Fibroblast of the aortic adventitia (primary cell): ENCODE measurements around the gene PGA5.

- CAGE, long polyA plus RNA: no peak
Measured at GRCh38 chr11:59756742-59757324, 1.7 kb downstream of the STX3 start.

DNA sequence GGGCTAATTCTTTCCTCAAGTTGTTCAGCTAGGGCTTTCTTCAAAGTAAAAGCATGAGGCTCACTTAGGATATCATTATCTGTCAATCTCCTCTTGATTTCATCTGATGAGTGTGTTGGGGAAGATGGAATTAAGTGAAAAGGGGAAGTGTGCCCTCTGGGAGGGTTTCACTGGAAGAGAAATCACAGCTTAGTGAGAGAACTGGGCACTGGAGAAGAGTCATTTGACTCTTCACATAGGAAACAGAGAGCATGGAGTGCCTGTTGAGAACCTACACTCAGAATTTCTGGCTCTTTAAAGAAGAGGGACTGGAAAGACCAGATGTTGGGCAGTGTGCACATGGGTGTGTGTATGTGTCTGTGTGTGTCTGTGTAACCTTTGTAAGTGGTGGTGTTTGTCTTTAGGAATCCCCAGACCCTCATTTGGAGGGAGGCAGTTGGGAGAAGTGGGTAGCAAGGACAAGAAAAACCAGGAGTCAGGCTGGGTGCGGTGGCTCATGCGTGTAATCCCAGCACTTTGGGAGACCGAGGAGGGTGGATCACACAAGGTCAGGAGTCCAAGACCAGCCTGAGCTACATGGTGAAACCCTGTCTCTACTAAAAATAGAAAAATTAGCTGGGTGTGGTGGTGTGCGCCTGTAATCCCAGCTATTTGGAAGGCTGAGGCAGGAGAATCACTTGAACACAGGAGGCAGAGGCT lies 10.0 kb downstream of the STX3 start:
- CAGE, long polyA plus RNA: no peak

- CAGE, long polyA plus RNA: no peak
Measured at GRCh38 chr11:59775042-59775558, 19.9 kb downstream of the STX3 start.

- CAGE, long polyA plus RNA: no peak
Measured at GRCh38 chr11:59786970-59787533, 23.5 kb downstream of the MRPL16 start.

GRCh38 chr11:60377448-60378192 lies 712 bp upstream of the MS4A7 start:
- CAGE, long polyA plus RNA: no peak

DNA sequence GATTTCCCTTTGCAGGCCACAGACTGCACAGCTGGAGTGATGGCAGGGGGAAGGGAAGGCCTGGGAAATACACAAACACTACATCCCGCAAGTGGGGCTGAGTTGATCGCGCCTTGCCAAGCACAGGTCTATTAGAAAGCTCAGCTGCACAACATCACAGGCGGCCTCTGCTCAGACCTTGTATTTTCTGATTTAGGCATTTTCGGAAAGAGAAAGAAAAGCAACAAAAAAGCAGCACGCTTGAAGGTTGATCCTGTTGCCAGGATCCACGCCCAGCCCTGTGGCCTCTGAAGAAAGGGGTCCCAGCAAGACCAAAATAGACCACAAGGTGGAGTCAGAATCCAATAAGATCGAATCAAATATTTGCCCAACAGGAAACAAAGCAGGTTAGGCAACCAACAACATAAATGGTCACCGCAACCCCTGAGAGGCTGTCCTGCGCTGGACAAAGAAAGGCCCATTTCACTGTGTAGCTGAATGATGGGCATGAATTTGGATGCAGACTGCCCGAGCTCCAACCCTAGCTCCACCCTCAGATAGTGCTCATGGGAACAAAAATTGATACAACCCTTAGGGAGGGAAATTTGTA lies 1.8 kb downstream of the MS4A8 start:
- CAGE, long polyA plus RNA: no peak

DNA sequence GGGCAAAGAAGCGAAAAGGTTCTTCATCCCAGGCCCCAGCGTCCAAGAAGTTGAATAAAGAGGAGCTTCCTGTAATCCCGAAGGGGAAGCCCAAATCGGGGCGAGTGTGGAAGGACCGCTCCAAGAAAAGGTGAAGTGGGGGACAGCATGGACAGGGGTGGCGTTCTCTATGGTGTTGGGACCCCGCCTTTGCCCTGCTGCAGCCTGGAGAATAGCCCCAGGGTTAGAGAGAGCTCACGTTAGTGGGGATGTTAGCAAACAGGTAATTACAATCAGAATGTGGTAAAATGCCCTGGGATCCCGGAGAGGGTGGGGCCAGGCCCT lies 802 bp downstream of the CCDC86 start:
- CAGE, long polyA plus RNA: no peak

DNA sequence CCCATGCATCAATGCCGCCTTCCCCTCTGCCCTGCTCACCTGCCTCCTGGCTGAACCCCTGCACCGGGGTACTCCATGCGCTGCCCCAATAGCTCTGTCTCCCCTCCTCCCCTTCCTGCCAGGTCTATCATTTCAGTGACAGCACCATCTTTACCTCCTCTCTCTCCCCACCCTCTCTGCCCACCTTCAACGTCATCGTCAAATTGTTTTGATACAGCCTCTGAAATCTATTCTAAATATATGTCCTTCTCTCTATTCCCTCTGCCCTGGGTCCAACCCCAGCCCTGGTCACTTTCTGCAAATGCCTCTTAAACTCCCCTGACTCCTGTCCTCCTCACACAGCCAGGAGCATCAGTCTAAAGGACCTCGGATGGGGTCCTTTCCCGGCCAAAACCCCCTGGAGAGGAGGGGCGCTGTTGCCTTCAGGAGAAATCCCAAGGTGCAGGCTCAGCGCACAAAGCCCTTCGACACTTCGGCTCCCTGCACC lies 13.8 kb downstream of the SLC15A3 start:
- CAGE, long polyA plus RNA: no peak

DNA sequence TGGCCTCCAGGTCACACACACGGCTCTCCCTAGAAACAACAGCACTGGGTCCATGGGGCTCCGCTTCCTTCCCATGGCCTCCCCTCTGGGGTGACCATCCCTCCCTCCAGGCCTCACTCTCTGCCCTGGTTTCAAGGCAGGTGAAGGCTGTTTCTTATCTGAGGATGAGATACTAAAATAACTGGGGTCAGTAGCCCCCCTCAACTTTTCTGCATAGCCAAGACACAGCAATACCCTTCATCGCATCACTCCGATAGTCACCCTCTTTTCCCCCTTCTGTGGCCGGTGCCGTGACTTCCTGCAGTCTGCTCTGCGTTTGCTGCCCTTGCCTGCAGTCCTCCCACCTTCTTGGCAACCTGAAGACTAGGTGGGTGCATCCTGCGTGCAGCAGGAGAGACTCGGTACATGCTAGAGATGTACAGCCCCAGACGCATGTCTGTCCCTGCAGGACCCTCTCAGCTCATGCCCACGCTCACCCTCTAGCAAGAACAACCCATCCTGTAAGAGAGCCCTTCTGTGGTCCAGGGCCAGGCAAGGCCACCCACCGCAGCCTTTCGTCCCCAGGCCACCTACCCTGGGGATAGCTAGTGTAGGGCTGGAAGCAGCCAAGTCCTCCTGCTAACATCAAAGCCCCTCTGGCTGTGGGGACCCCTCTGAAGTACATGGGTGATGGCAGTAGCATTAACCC lies 55.9 kb downstream of the CD6 start:
- CAGE, long polyA plus RNA: no peak

DNA sequence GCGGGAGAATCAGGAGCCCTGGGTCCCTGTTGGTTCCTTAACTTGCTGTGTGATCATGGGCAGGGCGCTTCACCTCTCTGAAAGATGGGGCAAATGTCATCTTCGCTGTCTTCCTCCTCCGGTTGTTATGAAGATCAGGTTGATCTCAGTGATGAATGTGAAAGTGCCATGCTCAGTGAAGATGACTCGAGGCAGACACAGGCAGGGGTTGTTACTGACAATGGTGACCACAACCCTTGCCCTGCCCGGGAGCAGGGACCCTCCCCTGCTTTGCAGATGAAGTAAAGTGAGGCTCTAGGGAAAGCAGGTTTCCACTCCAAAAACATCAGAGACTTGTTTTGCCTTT lies 19.1 kb upstream of the CD5 start:
- CAGE, long polyA plus RNA: no peak

- CAGE, long polyA plus RNA: no peak
Measured at GRCh38 chr11:61083541-61084049, 18.7 kb upstream of the CD5 start.

- CAGE, long polyA plus RNA: no peak
Measured at GRCh38 chr11:61149617-61149813, 11.7 kb downstream of the VPS37C start.

DNA sequence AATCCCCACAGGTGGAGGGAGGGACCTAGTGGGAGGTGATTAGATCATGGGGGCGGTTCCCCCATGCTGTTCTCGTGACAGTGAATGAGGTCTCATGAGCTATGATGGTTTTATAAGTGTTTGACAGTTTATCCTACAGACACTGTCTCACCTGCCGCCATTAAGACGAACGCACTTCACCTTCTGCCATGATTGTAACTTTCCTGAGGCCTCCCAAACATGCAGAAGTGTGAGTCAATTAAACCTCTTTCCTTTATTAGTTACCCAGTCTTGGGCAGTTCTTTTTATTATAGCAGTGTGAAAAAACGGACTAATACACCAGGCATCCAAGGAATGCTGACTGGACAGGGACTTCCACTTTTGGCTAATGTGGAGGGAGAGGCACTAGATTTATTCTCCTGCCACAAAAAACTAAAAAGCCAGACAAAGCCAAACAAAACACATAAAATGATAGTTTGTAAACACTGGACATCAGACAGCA lies 8.0 kb downstream of the VPS37C start:
- CAGE, long polyA plus RNA: no peak

- CAGE, long polyA plus RNA: no peak
Measured at GRCh38 chr11:61153825-61154204, 7.4 kb downstream of the VPS37C start.

DNA sequence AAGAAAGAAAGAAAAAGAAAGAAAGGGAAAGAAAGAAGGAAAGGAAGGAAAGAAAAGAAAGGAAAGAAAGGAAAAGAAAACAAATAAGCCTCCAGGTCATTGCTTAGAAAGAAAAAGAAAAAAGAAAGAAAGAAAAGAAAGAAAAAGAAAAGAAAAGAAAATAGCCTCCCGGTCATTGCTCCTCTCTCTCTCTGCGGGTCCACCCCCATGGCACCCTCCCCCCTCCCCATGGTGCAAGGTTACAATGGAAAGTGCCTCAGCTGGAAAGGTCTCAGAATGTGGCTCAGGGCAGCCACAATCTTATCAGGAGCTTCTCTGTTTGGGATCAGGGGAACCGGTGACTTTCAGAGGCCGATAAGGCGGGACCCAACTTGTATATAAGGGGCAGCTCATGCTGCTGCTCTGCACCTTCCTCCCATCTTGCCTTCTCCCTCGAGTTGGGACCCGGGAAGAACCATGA lies at the start of gene PGA5:
TSS of gene PGA5 (plus strand) at position 405 of the 460 bp plus-strand sequence.
- CAGE, long polyA plus RNA: no peak

DNA sequence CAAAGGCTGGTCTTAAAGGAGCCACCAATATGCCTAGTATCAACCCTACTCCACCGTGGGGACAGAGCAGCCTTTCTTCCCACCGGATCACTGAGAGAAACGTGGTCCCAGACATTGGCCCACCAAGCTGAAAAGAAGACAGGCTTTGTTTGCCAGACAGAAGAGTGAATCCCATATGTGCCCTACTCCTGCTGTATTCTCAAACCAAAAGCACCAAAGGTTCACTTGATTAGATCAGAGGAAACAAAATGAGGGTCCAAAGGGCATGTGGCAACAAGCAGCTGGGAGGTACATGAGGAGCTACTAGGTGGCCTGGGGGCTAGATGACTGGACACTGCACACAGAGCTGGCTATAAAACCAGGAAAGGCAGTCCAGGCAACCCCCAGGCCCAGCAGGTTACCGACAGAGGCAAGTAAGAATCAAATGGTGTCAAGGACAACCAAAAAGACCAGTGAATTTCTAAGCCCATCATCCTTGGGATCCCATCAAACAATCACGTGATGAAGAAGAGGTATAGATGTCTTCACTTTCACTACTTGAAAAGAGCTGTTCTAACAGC lies 3.7 kb upstream of the VWCE start:
- CAGE, long polyA plus RNA: no peak

DNA sequence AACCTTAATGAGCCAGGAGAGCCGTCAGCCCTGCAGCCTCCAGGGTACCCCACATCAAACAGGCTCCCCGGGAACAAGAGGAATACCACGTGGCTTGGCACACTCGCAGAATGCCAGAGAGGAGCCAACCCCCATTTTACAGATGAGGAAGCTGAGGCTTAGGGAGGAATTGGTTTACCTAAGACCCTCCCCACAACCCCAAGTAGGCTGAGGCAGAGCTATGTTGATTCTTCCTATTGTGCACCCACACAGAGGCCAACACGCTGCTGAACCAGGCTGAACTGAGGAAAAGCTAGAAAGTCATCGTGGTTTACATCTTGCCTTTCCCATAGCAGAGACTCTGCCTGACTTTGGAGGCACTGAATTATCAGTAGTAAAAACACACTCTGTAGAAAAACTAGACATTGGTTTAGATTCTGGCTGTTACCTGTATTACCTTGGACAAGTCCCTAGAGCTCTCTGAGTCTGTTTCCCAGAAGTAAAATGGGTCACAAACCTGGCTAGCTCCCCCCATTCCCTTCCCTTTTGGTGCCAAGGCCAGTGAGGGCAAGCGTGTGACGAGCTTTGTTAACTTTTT lies 793 bp downstream of the TKFC start:
- CAGE, long polyA plus RNA: no peak

DNA sequence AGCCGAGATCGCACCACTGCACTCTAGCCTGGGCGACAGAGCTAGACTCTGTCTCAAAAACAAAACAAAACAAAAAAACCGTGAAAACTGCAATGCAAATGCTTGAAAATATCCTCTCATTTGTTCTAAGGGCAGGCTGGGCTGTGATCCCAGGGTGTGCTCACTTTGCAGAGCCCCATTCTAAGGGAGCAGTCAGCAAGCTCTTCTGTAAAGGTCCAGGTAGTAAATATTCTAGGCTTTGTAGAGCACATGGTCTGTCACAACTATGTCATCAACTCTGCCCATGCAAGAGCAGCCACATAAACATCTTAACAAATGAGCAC lies 1.5 kb downstream of the CYB561A3 start:
- CAGE, long polyA plus RNA: no peak

- CAGE, long polyA plus RNA: no peak
Measured at GRCh38 chr11:61586733-61587299, 5.9 kb upstream of the SYT7 start.

DNA sequence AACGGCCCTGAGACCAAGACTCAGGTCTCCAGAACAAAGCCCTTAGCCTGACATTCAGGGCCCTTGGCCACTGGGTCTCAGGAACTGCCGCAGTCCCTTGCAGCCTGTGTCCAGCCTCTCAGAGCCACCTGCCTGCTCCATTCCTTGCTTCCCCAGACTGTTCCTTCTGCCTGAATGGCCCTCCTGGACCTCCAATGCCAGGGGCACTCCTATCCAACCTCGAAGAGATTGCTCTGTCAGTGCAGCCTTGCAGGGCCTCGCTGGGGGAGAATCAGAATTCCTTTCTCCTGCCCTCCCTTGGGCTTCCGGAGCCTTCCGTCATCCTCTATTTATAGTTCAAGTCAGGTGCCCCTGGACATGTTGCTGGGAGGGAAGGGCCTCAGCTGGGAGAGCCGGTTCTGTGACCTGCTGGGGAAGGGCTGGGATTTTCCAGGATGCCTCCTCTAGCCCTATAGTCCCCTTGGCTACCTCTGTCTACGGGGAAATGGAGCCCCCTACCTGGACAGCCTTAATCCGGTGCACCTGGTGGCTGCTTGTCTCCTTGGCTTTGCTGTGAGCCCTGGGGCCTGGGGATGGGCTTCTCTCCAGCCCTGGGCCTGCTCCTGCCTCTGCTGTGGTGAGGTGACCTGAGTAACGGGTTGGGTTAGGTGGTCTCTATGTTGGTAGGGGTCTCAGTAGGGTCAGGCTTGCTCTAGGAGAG lies 45.8 kb upstream of the SYT7 start:
- CAGE, long polyA plus RNA: no peak